Endodermal cell (in vitro differentiated cells): ENCODE measurements around the genes H2AC12, ZNF184, H4C11, H2AC16, H4C13 and ZNF165.

DNA sequence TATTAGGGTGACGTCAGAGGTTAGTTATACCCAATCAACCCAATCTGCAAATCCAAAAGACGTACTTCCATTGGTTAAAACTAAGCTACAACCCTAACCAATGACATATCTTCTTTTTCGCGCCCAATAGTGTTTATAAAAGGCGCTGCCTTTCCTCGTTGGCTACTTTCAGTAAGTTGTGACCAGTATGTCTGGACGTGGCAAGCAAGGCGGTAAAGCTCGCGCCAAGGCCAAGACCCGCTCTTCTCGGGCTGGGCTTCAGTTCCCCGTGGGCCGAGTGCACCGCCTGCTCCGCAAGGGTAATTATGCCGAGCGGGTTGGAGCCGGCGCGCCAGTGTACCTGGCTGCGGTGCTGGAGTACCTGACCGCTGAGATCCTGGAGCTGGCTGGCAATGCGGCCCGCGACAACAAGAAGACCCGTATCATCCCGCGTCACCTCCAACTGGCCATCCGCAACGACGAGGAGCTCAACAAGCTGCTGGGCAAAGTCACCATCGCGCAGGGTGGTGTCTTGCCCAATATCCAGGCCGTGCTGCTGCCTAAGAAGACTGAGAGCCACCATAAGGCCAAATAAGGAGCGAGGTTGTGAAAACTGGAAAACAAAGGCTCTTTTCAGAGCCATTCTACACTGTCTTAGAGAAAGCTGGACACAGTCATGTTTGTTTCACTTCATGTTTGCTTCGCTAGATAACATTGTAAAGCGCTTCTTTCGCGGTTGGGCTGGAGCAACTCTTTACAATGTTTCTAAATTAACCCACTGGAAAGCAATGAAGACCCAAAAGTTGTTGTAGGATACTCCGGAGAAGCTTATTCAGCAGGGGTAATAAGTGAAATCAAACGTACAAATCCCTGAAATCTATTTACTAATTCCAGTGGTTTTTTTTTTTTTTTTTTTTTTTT, at the start of gene H2AC12:
H2AC12 (plus strand) TSS at position 165 of the 900 bp plus-strand sequence.
- PRO-cap: bidirectional peak, plus-strand start at position 165 of the sequence, minus-strand start outside the sequence; bidirectional peak, plus-strand start at position 334 of the sequence, minus-strand start at position 396 of the sequence

- PRO-cap: unidirectional peak, minus-strand start at chr6:27177029; bidirectional peak, plus-strand start at chr6:27177596, minus-strand start at chr6:27177293; bidirectional peak, plus-strand start at chr6:27177842, minus-strand start at chr6:27177710; bidirectional peak, plus-strand start at chr6:27178342, minus-strand start at chr6:27178184
These were observed 30.5 kb downstream of the H2AC12 start for GRCh38 chr6:27177017-27178244.

GRCh38 chr6:27209511-27209987, 38.0 kb upstream of the PRSS16 start:
- PRO-cap: unidirectional peak, plus-strand start at chr6:27209844

GRCh38 chr6:27267865-27268305, 20.4 kb downstream of the PRSS16 start:
- PRO-cap: no peak

DNA sequence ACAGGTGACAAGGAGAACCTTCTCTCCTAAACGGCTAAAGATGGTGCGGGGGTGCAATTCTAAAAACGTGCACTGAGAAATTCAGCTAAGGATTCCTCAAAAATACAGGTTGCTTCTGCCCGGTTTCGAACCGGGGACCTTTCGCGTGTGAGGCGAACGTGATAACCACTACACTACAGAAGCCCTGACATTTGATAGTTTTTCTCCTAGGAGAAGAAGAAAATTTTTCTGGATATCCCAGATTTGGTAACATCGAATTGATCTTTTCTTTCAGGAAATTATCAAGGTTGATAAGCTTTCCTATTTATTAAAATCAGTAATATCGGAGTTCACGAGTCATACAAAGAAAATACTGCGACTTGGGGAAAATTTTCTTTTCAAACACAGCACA, 31.9 kb downstream of the POM121L2 start:
- PRO-cap: unidirectional peak, minus-strand start at position 189 of the sequence

DNA sequence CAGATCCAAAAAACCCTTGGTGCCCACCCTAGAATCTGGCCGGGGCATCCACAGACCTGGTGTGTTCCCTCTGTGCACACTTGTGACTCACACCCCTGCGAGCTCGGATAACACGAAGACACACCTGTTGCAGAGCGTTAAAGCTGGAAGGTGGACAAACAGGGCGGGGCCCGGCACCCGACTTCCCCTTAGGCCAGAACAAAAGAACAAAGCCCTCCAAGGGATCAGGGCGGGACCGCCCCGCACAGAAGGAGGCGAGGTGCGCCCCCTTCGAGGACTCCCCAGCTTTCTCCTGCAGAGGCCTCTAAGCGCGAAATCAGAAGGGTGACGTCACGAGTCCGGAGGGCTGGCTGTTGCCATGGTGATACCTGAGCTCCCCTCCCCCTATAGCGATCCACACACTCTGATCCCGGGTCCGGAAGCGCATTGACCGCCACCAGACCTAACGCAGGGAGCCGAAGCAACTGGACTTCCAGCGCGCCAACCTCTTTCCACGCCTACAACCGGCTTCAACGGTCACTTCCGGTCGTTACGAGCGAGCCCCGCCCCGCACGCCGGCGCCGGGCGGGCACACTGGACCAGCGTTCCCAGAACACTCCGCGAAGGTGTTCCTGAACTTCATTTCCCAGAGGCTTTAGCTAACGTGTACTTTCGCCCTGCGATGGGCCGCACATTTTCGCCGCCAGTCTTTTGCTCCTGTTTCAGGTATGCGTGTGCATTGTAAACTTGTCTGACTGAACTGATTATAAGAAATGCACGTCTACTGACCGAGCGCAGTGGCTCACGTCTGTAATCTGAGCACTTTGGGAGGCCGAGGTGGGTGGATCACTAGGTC, at the start of gene ZNF184:
ZNF184 (minus strand) TSS at position 501 of the 835 bp plus-strand sequence.
- PRO-cap: bidirectional peak, plus-strand start at position 622 of the sequence, minus-strand start at position 208 of the sequence

DNA sequence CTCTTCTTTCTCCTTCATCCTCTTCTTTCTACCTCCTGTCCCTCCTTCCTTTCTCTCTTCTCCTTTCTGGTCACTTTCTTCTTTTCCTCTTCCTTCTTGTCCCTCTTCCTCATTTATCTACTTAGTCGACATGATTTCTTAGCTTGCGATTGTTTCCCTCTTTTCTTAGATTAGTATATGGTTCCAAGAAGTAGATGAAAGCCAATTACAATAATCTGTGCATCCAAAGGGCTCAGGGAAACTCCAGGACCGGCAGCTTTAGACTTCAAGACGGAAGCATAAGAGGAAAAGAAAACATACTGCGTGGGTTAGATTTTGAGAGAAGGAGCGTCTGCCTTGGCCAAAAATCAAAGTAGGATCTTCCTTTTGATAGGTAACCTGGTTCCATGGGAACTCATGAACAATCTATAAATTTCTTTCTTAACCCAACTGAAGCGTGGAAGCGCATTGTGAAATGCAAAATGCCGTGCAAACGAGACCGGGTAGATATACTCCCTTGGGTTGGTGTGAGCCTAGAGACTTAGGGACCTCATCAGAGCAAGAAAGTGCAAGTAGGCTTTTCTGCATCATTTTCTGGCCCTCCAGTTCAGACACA, 5.0 kb upstream of the ZNF184 start:
- PRO-cap: no peak

DNA sequence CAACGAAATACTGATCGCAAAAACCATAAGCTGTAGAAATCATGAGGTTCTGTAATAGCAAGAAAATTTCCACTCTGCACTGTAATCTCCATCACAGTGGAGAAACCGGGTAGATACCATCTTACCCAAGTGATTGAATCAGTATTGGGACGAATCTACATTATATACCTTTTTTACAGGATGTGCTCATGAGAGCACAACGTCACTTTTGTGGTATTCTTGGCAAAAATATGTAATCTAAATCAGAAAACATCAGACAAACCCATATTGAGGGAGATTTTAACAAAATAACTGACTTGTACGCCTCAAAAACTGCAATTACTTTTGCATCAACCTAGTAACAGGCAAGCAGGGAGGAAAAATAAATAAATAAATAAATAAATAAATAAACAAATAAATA, 6.9 kb upstream of the ZNF184 start:
- PRO-cap: no peak

DNA sequence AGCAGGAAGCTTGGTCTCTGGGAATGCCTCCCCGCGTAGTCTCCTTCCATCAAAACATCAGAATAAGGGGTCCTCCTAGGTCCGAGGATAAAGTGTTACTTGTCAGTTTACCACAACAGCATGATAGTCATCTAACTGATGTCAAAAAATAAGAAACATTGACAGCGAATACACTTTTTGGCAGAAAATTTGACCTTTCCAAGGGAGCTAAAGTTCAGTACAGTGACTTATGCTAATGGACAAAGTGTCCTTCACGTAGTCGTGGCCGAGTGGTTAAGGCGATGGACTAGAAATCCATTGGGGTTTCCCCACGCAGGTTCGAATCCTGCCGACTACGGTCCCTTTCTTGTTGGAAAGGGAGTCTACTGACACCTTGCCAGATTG, 59.0 kb upstream of the ZNF184 start:
- PRO-cap: unidirectional peak, plus-strand start at position 254 of the sequence

- PRO-cap: unidirectional peak, plus-strand start at chr6:27562179
These were observed 89.0 kb upstream of the ZNF184 start for GRCh38 chr6:27561887-27562330.

- PRO-cap: no peak
These were observed 119.1 kb upstream of the ZNF184 start for GRCh38 chr6:27592084-27592336.

DNA sequence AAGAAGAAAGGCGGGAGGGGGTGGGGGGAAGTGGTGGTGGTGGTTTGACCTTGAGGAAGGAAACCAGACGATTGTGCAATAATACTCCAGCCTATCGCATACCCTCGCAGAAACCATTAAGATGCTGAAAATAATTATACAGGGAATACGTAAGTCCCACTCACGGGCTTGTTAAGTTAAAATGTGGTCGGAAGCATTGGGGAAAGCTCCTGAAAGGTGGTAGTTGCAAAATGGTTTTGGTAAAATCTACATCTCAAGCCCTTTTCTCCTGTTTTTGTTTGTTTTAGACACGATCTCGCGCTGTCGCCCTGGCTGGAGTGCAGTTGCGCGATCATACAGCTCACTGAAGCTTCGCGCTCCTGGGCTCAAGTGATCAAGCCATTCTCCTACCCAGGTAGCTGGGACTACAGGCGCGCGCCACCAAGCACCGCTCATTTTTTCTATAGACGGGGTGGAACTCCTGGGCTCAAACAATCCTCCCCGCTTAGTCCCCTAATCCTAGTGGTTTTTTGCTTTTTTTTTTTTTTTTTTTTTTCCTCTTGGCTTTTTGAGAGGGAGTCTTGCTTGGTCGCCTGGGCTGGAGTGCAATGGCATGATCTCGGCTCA, 128.9 kb upstream of the ZNF184 start:
- PRO-cap: unidirectional peak, plus-strand start at position 343 of the sequence

GRCh38 chr6:27791078-27791786, 16.5 kb downstream of the H2BC13 start:
- PRO-cap: bidirectional peak, plus-strand start at chr6:27791718, minus-strand start at chr6:27791432

DNA sequence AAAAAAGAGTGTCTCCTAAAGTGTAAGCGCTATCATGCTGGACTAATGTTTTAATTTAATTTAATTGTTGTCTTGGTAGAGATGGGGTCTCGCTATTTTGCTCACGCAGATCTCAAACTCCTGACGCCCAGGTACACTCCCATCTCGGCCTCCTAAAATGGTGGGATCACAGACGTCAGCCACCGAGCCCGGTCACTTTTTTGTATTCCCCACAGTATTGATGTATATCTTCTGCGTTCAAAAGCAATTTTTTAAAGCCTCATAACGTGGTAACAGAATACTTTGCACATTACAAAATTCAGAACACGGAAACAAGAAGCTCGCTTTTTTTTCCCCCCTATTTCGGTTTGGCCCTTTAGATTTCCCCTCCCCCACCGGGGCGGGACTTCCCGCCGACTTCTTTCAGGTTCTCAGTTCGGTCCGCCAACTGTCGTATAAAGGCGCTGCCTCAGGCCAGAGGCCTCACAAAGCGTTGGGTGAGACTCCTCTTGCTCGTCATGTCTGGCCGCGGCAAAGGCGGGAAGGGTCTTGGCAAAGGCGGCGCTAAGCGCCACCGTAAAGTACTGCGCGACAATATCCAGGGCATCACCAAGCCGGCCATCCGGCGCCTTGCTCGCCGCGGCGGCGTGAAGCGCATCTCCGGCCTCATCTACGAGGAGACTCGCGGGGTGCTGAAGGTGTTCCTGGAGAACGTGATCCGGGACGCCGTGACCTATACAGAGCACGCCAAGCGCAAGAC, at the start of gene H4C11:
H4C11 (plus strand) TSS at position 465 of the 739 bp plus-strand sequence.
- PRO-cap: bidirectional peak, plus-strand start at position 465 of the sequence, minus-strand start at position 154 of the sequence

GRCh38 chr6:27839433-27840411, 1.4 kb downstream of the H2BC15 start:
- PRO-cap: unidirectional peak, minus-strand start at chr6:27839477

DNA sequence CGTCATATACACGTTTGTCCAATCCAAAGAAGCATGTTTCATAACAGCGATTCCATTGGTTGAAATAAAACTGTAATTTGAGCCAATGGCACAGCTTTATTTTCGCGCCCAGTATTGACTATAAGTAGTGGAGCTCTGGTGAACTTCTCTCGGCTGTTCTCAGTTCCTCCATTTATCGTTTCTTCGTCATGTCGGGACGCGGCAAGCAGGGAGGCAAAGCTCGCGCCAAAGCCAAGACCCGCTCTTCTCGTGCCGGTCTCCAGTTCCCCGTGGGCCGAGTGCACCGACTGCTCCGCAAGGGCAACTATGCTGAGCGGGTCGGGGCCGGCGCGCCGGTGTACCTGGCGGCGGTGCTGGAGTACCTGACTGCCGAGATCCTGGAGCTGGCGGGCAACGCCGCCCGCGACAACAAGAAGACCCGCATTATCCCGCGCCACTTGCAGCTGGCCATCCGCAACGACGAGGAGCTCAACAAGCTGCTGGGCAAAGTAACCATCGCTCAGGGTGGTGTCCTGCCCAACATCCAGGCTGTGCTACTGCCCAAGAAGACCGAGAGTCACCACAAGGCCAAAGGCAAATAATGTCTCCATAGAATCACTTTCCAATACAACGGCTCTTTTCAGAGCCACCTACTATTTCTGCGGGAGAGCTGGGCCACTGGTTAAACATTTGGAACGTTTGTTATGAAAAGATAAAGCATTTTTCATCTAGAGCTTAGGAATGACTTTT, at the start of gene H2AC16:
H2AC16 (plus strand) TSS at position 151 of the 729 bp plus-strand sequence.
- PRO-cap: bidirectional peak, plus-strand start at position 152 of the sequence, minus-strand start outside the sequence; bidirectional peak, plus-strand start at position 423 of the sequence, minus-strand start at position 368 of the sequence

DNA sequence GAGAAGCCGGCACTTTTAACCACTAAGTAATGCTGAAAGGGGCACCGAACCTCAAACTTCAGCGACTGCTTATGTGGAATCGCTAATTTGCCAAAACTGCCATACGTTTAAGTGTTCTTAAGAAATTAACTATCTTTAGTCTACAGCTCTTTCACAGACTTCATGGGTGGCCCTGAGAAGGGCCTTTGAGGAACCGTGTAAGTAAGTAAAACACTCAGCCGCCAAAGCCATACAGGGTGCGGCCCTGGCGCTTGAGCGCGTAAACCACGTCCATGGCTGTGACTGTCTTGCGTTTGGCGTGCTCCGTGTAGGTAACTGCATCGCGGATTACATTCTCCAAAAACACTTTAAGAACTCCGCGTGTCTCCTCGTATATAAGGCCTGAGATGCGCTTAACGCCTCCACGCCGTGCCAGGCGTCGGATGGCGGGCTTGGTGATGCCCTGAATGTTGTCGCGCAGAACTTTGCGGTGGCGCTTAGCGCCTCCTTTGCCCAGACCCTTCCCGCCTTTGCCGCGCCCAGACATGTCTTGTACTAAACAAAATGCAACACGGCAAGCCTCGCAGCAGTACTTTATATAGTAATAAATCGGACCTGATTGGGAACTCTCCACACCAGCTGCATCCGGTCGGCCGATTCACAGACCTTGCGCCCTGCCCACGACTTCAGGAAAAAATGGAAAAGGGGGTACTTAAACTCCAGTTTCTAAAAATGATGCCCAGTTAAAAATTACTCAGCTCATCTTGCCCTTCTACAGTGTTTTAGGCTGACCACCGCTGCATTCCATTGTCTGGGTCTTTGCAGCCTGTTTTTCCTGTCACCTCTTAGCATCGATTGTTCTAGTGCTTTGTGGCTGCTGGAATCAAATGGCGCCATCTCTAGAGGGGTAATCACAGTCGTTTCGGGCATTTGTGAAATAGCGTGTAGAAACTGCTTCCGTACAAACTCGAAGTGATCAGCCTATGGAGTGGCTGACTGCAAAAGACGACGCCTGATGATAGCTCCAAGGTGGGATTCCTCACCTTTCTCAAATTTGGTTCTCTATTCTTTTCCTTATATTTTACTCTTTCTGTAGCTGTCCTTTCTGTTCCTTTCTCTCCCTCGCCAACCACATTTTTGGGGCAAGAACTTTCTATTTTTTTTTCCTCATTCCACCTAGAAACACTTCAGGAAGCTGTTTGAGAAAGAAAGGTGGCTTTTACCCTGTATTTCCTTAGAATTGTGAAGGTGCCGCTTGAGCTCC, at the start of gene H4C13:
H4C13 (minus strand) TSS at position 550 of the 1,243 bp plus-strand sequence.
- PRO-cap: bidirectional peak, plus-strand start at position 138 of the sequence, minus-strand start at position 83 of the sequence; bidirectional peak, plus-strand start at position 404 of the sequence, minus-strand start at position 550 of the sequence; bidirectional peak, plus-strand start at position 943 of the sequence, minus-strand start at position 849 of the sequence

GRCh38 chr6:27889343-27889571, 1.4 kb downstream of the H3C12 start:
- PRO-cap: unidirectional peak, plus-strand start at chr6:27889492

GRCh38 chr6:27894275-27894849, 1.1 kb downstream of the H2BC17 start:
- PRO-cap: bidirectional peak, plus-strand start at chr6:27894592, minus-strand start at chr6:27894418

GRCh38 chr6:28079761-28080662, at the start of gene ZNF165:
ZNF165 (plus strand) TSS chr6:28080568.
- PRO-cap: bidirectional peak, plus-strand start at chr6:28080213, minus-strand start at chr6:28080119; bidirectional peak, plus-strand start at chr6:28080575, minus-strand start at chr6:28080518